RPMI7951 (cell line): ENCODE measurements around a stretch of chr4.

- RAMPAGE, long total RNA = no peak
Observed at GRCh38 chr4:25859535-25860126, 3.2 kb downstream of the SEL1L3 start.

DNA sequence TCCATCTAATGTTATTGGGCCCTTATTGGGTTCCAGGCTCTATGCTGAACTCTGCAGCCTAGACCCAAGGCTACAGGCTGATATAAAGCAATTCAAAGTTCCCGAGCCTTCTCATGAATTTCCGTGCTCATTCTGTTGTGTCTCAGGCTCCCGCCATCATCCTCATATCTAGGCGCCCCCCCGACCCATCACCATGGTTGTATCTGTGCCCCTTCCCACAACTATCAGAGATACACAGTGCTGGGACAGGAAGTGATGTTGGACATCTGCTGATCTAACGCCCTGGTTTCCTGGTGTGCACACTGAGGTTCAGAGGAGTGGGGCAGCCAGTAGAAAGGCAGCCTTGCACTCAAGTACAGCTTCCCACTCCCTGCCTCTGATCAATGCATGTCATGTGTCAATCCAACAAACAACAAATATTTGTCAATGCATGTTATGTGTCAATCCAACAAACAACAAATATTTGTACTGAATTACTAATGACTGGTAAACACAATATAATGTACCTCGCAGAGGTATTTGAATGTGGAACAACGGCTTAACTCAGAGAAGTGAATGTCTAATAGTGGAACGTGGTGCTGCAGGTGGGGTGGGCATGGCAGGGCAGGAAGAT, 10.1 kb upstream of the SEL1L3 start:
- RAMPAGE, long total RNA = no peak

GRCh38 chr4:26015141-26015846, 101.3 kb downstream of the SMIM20 start:
- RAMPAGE, long total RNA = no peak

DNA sequence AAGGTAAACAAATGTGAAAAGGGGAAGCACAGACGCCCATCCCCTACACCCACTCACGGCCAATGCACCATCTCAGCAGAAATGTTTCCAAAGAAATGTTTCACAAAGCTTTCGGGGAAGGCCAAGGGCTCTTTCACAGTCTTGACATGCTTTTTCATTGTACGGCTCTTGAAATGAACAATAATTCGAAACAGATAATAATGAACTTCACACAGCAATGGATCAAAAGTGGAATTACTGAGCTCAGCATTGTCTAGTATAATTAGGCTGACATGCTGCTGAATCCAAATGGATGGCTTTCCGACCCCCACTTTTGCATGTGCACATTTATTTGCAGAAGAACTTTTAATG, 160.7 kb downstream of the SMIM20 start:
- RAMPAGE, long total RNA = no peak

- RAMPAGE, long total RNA = no peak
Observed at GRCh38 chr4:26172011-26172461, 148.8 kb upstream of the RBPJ start.

GRCh38 chr4:26750847-26751342, 109.7 kb upstream of the STIM2 start:
- RAMPAGE, long total RNA = no peak

GRCh38 chr4:26822164-26822532, 38.5 kb upstream of the STIM2 start:
- RAMPAGE, long total RNA = no peak

DNA sequence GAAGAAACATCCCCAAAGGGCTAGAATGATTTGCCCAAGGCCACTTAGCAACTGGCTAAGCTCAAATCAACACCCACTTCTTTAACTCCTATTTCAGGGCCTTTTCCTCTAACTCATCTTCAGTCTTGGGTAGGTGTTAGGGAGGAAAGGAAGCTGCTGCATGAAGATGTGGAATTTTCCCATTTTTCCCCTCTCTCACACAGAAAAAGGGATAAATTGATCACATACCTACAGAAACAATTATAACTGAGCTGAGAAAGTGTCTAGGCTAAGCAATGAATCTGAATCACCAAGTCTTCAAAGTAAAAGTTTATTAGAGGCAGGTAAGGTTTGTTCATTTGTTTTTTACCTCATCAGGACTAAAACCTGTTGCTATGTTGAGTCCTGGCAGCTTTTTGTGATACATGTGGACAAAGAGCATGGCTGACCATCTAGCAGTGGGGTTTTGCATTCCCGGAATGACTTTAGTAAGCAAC, 31.2 kb upstream of the STIM2 start:
- RAMPAGE, long total RNA = no peak

GRCh38 chr4:26886960-26887503, 26.4 kb downstream of the STIM2 start:
- RAMPAGE, long total RNA = no peak

DNA sequence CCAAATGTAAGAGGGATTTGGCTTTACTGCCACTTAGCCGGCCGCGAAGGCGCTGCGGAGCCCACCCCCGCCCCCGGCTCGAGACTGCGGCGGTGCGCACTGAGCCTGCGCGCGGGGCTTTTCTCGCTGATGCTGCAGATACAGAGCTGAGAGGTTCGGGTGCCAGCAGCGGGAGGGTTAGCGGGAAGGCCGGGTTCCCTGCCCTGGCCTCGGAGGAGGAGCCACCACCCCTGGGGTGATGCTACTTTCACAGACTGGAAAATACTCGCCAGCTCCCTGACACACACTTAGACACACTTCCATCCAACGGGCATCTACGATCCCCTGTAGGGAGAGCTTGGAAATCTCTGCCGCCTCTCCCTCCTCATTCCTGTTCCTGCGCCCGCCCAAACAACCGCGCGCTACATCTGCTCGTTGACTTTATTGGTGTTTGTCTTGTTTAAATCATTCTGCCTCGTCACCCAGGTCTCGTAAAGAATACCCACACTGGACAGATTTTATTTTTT, 2.1 kb upstream of the PCDH7 start:
- RAMPAGE, long total RNA = no peak

- RAMPAGE, long total RNA = no peak
Observed at GRCh38 chr4:30721353-30721534, 1.1 kb downstream of the PCDH7 start.

DNA sequence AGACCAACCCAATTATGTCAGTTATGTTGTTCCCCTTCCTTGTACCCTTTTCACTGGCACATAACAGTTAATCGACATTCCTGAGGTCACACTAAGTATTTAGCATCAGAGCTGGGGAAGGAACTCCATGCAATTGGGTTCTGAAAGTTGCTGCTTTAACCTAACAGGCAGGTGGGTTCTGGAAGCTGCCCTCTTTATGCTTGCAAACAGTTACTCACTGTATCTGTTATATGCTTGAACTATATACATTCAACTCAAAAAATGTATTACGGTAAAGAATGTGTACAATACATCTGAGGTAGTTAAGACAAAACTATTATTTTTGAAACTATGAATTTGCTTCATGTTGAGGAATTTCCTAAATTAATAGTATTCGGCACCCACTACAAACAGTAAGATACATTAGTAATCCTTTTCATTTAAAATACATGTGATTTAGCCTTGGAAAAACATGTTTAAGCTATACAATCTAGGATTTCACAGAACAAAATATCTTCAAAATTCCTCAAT, 90.4 kb downstream of the ARAP2 start:
- RAMPAGE, long total RNA = no peak

GRCh38 chr4:36228446-36229044, 15.8 kb downstream of the ARAP2 start:
- RAMPAGE, long total RNA = no peak

DNA sequence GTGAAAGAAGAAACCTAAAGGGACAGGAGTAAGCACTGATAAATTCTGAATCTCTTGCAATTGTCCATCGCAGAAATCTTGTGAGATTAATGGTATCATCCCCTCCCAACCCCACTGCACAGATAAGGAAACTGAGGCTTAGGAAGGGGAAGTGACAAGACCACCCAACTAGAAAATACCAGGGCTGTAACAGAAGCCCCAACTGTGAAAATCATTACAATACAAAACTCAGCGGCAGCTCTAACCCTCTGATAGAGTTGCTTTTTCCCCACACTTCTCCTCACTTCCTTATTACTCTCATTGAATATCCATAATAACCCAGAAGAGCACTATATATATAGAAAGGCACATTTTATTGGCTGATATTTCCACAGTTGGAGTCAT, 46.8 kb upstream of the NWD2 start:
- RAMPAGE, long total RNA = no peak

DNA sequence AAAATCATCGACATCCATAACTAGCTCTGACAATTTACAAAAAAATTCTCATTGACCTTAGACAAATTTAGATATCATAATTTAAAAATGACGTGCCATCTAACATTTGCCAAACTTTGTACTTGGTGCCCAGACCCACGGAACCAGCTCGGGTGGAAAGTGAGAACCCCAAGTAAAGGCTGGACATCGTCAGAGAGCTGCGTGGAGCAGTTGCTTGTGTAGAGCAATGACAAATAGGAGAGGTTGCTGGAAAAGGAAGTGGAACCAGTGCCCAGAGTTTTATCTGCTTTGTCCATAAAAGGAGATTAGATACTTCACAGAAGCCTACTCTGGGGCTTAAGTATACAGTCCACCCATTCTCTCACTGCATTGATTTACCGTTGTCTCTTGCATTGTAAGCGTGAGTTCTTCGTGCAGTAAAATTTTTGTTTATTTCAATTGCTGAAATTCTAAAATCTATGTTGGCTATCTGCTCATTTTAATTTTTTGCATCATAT, 5.4 kb upstream of the TBC1D1 start:
- RAMPAGE, long total RNA = no peak

- RAMPAGE, long total RNA = no peak
Observed at GRCh38 chr4:37902083-37902590, 11.3 kb downstream of the TBC1D1 start.

DNA sequence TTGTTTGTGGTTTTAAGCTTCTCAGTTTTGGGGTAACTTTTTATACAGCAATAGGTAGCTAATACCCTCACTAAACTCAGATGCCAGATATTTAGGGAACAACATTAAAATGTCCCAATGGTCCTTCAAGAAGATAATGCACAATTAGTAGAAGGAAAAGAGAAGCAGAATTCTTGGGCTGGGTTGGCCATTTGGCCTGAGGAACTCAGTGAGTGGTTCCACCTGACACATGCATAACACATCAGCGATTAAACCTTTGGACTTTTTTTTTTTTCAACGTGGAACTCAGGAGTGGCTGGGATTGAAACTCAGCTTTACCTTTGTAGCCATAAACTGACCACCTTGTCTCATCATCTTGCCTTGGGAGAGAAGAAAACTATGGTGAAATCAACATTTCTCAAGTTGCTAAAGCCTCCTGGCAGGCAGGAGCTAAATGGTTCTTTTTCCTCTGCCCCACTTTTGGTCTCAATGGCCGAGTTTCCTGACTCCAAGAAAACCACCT, 16.2 kb downstream of the PTTG2 start:
- RAMPAGE, long total RNA = no peak

DNA sequence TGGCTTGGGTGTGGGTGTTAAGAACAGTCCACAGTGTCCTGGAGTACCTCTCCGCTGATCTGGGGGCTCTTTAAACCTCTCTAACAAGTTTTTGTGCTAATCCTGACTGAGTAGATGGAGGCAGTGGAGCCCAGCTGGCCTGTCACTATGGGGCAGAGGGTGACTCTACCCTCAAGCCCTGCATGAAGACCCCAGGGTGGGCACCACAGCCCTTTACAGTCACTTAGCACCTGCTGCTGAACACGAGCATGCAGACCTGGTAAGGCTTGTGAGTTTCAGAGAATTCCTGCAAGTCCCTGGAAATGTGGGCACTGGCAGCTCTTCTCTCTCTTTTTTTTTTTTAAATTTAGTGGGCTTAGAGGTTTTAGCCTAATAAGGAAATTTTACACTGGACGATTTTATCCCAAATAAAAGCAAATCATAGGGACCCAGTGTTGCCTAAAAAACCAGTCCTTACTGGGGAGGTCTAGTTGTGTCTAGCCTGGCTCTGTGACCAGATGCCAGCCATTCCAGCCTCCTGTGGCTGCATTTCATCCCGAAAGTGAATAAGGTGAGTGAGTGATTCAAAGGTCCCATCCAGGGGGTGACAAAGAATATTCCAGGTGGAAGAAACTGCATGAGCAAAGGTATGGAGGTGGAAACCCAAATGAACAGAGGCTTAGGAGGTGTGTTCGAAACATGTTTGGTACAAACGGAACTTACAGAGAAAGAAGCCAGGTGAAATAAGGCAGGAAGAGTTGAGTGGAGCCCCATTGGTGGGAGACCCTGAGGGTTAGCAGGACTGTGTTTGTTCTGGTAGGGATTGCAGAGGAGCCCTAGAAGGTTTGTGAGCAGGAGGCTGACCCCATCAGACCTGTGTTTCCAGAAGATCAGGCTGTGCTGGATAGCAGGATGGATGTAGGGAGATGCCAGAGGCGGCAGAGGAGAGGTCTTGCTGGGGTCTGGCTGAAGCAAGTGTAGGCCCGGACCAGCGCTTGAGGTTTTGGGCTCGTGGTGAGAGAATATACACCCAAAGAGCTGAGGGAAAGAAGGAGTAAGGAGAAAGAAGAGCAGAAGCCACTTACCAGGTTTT, 31.4 kb downstream of the PTTG2 start:
- RAMPAGE, long total RNA = no peak

GRCh38 chr4:38062532-38063251, 102.5 kb downstream of the PTTG2 start:
- RAMPAGE, long total RNA = no peak

GRCh38 chr4:38079012-38079446, 118.8 kb downstream of the PTTG2 start:
- RAMPAGE, long total RNA = no peak